ENCODE data around the gene CHST13.

GRCh38 chr3:126523753-126525129, at the start of gene CHST13:
Gene CHST13, plus strand, starts transcription at chr3:126524155.
- PRO-cap, result unidirectional peak, plus-strand start at chr3:126524090; bidirectional peak, plus-strand start at chr3:126524325, minus-strand start at chr3:126524235
- RAMPAGE, long total RNA, 4 experiments, result no peak in any of the 4 experiments

DNA sequence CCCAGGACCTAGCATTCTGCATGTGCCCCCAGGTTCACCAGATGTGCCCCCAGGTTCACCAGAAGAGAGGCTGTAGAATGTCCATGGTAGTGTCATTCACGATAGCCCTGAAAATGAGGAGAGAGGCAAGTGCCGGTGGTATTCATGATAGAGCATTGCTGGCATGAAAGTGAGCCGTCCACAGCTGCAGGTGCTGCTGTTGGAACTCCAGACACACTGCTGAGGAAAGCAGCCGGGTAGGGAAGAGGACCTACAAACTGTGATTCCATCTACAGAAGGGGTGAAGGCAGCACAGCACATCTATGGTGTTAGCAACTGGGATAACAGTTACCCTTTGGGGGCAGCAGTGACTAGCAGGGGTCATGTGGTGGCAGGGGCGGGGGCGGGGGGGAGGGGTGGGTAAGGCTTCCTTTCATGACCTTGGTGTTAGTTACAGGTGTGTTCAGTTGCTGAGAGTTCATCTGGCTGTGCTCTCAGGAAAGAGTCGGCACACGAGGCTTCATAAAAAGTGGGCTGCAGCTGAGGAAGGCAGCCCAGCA, 124.9 kb upstream of the PLXNA1 start:
- PRO-cap, result no peak
- RAMPAGE, long total RNA, 4 experiments, result no peak in any of the 4 experiments

DNA sequence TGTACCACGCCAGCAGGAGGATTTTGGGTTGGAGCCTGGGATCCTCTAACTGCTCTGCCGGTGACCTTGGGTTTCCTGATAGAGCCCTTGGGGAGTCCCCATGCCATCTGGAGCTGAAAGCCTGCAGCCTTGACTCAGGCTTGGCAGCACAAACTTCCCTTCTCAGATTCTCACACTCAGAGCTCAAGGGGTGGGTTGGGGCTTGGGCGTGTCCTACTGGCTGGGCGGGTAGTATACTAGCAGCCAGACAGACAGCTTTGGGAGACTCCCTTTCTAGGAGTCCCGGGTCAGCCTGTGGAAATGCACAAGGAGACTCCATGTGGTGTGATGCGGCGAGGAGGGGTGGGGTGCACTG, 21.7 kb upstream of the PLXNA1 start:
- PRO-cap, result no peak
- RAMPAGE, long total RNA, 4 experiments, result no peak in any of the 4 experiments

GRCh38 chr3:126961596-126961961, 21.3 kb upstream of the PLXNA1 start:
- PRO-cap, result no peak
- RAMPAGE, long total RNA, 4 experiments, result no peak in any of the 4 experiments

GRCh38 chr3:127001999-127002734, 19.3 kb downstream of the PLXNA1 start:
- PRO-cap, result unidirectional peak, minus-strand start at chr3:127002233
- RAMPAGE, long total RNA, 4 experiments, result no peak in any of the 4 experiments

DNA sequence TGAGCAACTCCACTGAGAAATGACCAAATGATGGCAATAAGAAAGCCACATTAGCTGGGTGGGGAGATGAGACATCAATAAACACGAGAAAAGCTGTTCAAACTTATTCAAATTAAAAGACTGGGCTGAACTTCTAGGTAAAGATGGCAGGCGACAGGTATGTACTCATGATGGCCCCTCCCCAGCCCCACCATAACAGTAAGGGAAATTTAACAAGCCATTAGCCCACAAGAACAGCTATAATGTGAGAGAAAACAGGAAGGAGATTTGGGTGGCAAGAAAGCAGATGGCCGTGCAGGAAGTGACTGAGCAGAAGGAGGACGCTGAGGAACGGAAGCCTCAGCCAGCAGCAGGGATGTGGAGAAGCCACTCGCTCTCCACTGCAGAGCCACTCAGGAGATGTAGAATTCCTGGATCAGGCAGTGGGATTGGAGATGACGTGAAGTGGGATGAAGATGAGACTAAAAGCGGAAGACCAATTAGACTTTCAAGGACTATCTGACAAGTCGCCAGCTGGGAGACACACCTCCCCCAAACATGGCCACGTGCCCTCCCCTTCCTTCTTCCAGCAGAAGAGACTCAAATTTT, 31.1 kb downstream of the PRR23E start:
- PRO-cap, result no peak
- RAMPAGE, long total RNA, 4 experiments, result no peak in any of the 4 experiments

DNA sequence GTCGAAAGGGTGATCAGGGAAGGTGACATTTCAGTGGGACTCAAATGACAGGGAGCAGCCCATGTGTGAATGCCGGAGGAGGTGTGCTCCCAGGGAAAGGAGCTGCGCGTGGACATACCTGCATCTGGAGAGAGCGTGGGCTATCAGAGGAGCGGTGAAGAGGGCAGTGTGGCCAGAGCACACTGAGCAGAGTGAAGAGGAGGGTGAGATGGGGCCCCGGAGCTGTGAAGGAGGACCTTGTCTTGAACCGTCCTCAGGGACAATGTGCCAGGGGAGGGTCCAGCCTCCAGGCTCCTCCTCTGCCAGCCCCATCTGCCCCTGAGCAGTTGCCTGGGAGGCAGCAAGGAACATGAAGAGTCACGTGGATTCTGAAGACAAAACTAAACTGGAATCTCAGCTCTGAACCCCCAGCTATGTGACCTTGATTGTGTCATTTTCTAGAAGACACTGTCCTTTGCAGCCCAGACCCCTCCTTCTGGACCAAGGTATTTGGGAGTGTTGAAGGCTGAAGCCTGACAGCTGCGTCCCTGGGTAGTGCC, 63.8 kb downstream of the TPRA1 start:
- PRO-cap, result no peak
- RAMPAGE, long total RNA, 4 experiments, result no peak in any of the 4 experiments

DNA sequence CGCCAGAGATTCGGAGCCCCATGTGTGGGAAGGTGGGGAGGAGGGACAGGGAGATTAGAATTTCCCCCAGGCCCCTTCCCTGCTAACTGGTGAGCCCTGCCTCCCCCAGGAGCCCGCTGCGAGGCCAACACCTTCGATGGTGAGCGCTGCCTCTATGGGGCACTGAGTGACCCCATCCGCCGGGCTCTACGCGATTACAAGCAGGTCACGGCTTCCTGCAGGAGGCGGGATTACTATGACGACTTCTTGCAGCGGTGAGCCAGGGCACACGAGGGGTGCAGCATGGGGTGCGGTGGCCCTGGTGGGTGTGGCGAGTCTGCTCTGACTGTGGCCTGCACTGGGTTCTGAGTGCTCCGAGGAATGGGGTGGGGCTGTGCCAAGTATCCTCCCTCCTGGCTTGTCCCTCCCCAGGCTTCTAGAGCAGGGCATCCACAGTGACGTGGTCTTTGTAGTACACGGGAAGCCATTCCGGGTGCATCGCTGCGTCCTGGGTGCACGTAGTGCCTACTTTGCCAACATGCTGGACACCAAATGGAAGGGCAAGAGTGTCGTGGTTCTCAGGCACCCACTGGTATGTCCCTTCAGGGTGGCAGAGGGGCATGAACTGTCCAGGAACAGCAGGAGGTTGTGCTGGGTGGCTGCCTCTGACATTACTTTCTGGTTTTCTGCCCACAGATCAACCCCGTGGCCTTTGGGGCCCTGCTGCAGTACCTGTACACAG, 3.3 kb downstream of the ABTB1 start:
- PRO-cap, result no peak
- RAMPAGE, long total RNA, 4 experiments, result no peak in any of the 4 experiments

GRCh38 chr3:127699868-127700176, 27.1 kb downstream of the ABTB1 start:
- PRO-cap, result no peak
- RAMPAGE, long total RNA, 4 experiments, result no peak in any of the 4 experiments

DNA sequence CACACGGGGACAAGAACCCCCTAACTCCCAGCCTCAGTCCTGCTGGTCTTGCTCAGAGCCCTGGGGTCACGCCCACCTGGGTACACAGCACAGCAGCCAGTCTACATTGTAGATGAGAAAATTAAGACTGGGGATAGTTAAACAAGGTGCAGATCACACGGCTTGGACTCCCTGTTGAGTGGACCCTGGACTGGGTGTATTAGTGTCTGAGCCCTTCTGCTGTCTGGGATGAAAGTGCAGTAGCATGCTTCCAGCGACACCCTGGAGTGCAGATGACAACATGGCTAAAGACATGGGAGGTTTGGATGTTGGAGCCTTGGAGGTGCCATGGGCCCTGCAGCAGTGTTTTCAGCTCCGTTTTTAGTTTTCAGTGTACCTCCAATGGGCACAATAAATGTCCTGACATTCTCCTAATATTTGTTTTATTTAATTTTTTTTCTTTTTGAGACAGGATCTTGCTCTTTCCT, 44.0 kb downstream of the MGLL start:
- PRO-cap, result unidirectional peak, minus-strand start at position 173 of the sequence
- RAMPAGE, long total RNA, 4 experiments, result no peak in any of the 4 experiments

GRCh38 chr3:128075137-128076186, 23.2 kb downstream of the SEC61A1 start:
- PRO-cap, result bidirectional peak, plus-strand start at chr3:128075824, minus-strand start at chr3:128075618
- RAMPAGE, long total RNA, 4 experiments, result no peak in any of the 4 experiments

DNA sequence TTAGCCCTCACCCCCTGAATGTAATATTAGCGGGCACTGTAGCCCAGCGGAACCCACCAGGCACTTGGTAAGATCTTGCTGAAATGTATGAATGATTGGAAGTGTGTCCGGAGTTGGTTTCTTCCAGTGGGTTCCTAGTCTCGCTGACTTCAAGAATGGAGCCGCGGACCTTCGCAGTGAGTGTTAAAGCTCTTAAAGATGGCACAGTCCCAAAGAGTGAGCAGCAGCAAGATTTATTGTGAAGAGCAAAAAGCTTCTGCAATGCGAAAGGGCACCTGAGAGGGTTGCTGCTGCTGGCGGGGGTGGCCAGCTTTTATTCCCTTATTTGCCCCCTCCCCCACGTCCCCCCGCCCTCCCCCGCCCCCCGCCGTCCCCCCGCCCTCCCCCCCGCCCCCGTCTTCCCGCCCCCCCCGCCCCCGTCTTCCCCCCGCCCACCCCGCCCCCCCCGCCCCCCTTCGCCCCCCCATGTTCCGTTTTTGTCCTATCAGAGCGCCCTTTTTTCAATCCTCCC, 671 bp upstream of the EEFSEC start:
- PRO-cap, result no peak
- RAMPAGE, long total RNA, 4 experiments, result no peak in any of the 4 experiments

DNA sequence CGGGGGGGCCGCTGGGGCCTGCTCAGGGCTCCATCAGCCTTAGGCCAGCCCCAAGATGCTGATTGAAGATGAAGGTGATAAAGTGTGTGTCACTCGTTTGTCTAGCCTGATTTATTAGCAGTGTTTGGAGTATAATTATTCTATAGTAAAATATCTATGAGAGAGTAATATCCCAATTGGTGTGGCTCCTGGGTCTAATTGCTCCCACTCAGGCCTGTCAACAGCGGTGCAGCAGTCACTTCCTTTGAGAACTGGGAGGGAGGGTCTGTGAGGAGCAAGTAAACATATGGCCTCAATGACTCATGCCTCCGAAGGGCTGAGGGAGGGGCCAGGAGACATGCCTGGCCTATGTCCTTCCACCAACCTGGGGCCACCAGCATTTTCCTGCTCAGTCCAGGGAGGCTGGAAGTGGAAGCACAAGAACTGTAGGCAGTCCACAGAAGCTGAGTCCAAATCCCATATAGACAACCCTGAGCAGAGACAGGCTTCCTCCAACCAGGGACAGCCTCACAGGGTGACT, 123.2 kb downstream of the DNAJB8 start:
- PRO-cap, result unidirectional peak, plus-strand start at position 391 of the sequence
- RAMPAGE, long total RNA, 4 experiments, result no peak in any of the 4 experiments

DNA sequence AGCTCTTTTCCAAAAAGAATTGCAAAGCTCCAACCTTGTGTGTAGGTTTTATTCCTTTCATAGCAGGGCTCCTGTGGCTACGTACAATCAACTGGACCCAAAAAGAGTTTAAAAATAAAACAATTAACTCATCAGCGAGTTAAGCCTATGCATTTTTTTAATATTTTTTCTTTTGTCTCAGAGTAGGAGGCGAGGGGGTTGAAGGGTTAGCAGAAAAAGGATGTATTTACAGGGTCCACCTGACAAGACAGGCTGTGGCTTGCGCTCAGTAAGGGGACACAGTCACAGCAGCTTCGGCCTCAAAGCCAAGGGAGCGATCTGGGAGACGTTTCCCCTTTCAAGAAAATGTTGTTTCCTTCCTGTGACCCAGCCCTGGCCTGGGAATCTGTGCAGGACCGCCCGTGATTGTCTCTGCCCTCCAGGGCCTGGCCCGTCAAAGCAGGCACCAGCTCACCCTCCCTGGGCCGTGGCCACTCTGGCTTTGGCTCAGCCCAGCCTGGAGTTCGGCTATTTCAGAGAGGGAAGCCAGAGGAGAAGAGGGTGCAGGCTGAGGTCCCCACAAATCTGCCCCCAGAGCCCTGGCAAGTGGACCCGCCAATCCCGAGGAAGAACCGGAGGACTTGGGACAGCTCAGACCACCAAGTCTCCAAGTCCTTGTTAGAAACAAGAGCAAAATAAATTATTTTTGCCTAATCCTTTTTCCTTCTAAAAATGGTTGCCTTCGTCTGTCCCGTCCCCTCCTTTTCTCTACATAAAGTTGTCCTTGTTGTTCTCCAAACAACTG, 12.8 kb downstream of the GATA2 start:
- PRO-cap, result no peak
- RAMPAGE, long total RNA, 4 experiments, result no peak in any of the 4 experiments

DNA sequence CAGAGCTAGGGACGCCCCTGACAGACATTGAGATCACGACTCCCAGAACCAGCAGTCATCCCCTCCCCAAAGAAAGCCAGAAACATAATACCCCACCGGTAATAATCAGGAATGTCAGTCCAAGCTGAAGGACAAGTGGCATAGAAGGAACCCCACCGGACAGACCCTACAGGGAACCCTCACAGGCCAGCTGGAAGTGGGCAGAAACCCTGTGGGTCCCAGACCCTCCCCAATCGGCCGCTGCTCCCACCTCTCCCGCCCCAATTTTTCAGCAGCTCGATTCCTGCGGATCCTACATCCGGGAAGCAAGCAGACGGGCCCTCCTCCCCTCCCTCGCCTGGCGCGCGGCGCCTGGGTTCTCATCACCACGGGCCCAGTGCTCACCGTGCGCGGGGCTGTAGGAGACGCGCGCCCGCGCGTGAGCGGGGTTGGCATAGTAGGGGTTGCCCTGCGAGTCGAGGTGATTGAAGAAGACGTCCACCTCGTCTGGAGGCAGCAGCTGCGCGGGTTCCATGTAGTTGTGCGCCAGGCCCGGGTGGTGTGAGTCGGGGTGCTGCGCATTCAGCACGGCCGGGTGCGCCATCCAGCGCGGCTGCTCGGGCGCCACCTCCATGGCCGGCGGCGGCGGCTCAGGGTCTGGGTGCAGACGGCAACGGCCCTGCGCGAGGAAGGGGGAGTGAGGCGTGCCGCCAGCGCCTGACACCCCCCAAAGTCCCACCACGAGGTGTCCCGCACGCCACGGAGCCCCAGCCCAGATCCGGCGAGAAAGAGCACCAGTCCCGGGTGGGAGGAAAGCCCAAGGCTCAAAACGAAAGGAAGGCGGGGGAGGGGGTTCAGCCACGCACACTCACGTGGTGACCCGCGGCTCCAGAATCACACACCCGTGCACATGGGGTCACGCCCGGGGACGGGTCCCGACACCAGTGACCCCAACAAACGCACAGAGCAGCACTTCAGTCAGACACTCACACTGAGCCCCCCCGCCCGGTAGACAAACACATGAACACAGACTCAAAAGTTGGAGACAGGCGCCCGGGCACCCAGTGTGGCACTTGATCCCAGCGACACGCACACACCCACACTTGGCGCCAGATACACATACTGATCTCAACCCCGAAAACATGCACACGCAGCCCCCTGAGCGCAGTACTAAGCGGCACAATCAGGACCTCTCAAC, 6.2 kb downstream of the GATA2 start:
- PRO-cap, result unidirectional peak, plus-strand start at position 383 of the sequence
- RAMPAGE, long total RNA, 4 experiments, result no peak in any of the 4 experiments

DNA sequence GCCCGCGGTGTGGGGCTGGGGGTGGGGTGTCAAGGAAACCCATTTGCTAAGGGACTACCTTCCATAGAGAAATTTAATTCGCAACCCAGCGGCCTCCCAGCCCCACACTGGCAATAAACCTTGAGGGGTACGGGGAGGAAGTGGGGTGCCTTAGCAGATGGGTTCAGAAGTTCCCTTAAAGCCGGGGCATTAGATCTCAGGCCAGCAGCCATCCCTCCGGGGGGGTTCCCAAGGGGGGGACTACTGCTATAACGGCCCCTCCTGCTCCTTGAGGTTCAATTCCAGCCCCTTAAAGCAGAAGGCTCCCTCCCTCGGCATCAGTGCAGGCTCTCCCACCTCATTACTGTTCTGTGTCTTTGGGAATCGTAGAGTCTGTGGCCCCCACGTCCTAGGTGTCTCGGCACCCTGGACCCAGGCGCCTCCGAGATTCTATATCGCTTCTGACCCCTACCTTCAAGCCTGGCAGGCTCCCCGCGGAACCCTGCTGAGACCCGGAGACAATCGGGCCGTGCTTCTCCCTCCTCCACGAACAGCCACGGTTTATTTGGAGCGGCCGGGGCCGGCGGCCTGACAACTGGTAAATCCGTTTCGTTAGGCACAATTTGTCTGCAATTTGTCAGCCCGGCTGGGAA, 1.6 kb downstream of the GATA2 start:
- PRO-cap, result no peak
- RAMPAGE, long total RNA, 4 experiments, result no peak in any of the 4 experiments

DNA sequence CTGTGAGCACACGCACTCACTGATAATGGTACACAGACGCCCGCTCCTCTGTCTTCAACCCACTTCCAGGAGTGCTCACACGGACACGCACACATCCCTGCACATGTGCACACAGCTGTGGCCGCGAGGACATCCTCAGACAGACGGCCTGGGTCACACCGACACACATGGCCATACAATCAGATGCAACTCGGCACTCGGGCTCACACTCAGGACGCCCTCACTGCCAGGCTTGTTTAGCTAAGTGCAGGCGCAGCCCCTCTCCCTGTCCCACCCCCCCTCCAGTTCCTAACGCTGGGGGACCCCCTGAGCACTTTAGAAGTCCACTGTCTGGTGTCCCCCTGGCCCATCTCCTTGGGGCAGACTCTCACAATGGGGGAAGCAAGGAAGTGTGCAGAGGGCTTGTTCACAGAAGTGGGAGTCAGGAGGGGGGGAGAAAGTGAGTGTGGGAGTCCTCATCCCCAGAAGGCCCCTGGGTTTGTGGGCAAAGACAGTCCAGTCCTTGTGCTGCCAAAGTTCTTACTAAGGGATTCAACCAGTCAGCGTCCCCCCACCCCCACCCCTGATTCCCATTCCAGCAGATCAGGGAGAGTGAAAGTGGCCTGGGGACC, 613 bp upstream of the GATA2 start:
- PRO-cap, result no peak
- RAMPAGE, long total RNA, 4 experiments, result no peak in any of the 4 experiments

DNA sequence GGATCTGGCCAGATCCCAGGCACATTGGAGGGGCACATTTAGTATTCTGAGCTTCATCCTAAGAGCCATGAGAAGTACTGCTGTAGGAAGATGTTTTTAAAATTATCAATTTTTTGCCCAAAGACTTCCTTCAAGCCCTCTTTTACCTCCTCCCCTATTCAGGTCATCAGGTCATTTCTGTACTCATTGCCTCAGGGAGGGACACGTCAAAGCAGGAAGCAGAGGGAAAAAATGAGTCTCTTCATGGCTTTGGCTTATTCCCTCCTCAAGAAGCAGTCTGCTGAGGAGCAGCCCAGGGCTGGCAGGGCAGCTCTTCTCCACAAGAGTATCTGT, 44.0 kb upstream of the GATA2 start:
- PRO-cap, result no peak
- RAMPAGE, long total RNA, 4 experiments, result no peak in any of the 4 experiments

- PRO-cap, result unidirectional peak, minus-strand start at chr3:128651522
- RAMPAGE, long total RNA, 4 experiments, result no peak in any of the 4 experiments
Measured at GRCh38 chr3:128651368-128651689, 711 bp upstream of the RPN1 start.

- PRO-cap, result no peak
- RAMPAGE, long total RNA, 4 experiments, result start-site peak on the plus strand in 1 of 4 experiments, at chr3:128752190-128752328 at its widest, 5 reads per replicate
Measured at GRCh38 chr3:128751932-128752486, 26.0 kb downstream of the RAB7A start.